Right lobe of liver (tissue), 4 donors: ENCODE measurements around a stretch of chr4.

DNA sequence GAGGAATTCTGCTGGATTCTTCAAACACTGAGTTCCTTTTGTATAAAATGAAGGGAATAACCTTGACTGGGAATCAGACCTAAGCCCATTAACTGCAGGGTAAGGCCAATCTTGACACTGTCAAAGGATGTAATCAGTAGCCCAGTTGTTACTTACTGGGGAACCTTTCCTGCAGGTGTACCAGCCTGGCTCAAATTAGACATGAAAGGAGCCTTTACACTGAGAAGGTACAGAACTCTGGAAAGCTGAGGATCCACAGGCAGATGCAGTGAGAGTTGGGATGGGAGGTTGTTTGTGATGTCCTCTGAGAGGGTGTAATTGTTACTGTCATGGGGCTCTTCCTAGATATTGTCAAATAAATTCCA lies 19.6 kb downstream of the ZNF595 start:
- PRO-cap, 4 experiments = no peak in any of the 4 experiments
- RAMPAGE, long total RNA, 2 experiments = no peak in any of the 2 experiments

DNA sequence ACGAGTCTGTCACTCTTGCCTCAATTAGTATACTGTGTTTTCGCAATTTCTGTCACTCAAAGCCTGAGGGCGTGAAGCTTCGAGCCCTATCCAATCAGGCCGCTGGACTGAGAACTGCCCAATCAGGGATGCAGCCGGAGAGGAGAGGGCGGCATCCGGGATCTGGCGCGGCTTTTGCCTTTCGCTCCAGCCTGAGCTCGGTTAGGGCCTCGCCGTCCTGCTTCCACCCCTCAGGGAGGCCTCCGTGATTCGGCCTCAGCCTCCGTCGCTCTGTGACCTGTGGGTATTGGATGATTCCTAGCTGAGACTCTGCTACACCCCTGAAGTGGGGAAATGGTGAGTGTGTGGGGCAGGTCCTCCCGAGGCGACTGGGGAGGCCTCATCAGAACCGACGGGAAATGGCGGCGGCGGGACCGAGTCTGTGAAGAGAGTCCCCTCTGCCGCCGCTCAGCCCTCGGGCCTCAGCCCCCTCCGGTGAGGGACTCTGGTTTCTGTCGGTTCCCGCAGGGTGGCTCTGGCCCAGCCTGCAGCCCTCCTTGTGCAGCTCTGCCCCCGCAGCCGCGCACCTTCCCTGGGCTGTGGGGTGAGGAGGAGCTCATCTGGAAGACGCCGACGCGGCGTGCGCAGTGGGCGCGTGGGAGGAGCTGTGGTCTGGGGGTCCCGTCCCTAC lies 48.5 kb downstream of the ZNF141 start:
- PRO-cap, 4 experiments = no peak in any of the 4 experiments
- RAMPAGE, long total RNA, 2 experiments = no peak in any of the 2 experiments

- PRO-cap, 4 experiments = no peak in any of the 4 experiments
- RAMPAGE, long total RNA, 2 experiments = no peak in any of the 2 experiments
These were observed 63.5 kb downstream of the ZNF721 start for GRCh38 chr4:435359-435937.

DNA sequence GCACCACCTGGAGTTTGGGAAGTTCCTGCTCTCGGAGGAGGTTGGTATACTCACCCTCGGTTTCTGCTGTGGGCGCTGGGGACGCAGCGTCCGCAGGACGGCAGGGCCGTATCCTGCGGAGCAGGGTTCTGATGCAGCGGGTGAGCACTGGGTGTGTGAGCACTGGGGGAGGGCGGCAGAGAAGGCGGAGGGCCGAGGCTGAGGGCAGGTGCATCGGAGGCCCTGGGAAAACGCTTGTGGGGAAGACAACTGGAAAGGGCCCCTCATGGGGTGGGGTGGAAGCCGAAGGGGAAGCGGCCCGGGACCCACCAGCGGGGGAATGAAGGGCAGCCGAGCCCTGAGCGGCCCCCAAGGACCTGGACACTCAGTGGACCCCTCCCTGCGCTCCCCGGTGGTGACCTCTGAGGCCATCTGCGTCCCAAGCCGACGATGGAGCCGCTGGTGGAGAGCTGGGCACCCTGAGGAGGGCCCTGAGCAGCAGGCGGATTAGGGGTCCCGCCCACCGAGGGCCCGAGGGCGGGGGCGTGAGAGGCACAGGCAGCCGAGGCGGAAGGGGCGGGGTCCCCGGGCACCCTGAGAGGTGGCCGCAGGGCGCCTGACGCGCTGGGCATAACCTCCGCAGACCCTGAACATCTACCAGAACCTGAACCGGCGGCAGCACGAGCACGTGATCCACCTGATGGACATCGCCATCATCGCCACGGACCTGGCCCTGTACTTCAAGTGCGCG lies 10.8 kb downstream of the ATP5ME start:
- PRO-cap, 4 experiments = peak in 1 of 4 experiments; most common plus-strand start position 552 of the sequence (in 1)
- RAMPAGE, long total RNA, 2 experiments = start-site peak on the plus strand in 1 of 2 experiments, centred at position 561 of the sequence, 8 reads per replicate

GRCh38 chr4:678322-679378 lies 4.3 kb downstream of the MYL5 start:
- PRO-cap, 4 experiments = no peak in any of the 4 experiments
- RAMPAGE, long total RNA, 2 experiments = no peak in any of the 2 experiments

- PRO-cap, 4 experiments = peak in 1 of 4 experiments; most common minus-strand start chr4:687847 (in 1)
- RAMPAGE, long total RNA, 2 experiments = no peak in any of the 2 experiments
These were observed 1.2 kb downstream of the SLC49A3 start for GRCh38 chr4:687652-688267.

DNA sequence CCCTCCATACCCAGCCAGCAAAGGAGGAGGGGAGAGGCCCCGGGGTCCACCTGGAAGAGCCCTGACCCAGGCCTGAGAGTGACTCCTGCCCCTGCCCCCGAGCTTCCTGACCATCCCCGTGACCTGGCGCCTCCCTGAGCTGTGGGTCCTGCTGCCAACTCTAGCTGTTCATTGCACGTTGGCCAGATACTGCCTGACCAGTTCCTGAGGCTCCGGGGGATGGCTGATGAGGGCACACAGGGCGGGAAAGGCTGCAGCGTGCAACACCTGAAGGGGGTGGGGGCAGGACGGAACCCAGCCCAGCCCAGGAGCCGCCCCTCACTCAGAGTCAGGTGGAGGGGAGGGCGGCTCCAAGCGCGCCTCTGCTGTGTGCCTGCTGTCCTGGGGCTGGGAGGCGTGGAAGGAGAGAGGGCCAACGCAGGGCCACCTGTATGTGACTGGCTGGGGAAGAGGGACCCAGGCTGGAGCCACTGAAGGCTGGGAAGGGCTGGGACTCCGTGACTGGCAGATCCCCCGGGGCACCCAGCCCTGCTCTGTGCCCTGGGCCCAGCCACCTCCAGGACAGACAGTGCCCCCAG lies 594 bp downstream of the SLC49A3 start:
- PRO-cap, 4 experiments = peak in 2 of 4 experiments; most common plus-strand start position 325 of the sequence (in 2); most common minus-strand start position 80 of the sequence (in 1)
- RAMPAGE, long total RNA, 2 experiments = no peak in any of the 2 experiments

DNA sequence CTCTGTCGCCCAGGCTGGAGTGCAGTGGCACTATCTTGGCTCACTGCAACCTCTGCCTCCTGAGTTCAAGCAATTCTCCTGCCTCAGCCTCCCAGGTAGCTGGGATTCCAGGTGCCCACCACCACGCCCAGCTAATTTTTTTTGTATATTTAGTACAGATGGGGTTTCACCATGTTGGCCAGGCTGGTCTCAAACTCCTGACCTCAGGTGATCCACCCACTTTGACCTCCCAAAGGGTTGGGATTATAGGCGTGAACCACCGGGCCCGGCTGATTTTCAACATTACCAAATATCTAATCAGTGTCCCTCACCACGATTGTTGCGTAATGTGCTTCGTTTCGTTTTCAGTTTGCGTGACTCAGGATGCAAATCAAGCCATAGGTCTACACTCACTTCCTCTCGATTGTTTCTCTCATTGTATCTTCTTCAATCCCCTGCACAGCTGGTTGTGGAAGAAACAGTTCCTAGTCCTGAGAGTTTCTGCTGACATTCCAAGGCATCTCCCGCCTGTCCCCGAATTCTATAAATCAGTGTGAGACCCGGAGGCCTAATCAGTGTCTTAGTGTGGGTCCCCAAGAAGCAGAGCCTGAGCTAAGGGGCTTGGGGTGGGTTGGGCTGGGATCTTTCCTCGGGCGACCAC lies 6.3 kb upstream of the PCGF3 start:
- PRO-cap, 4 experiments = peak in 1 of 4 experiments; most common plus-strand start position 368 of the sequence (in 1); most common minus-strand start position 284 of the sequence (in 1)
- RAMPAGE, long total RNA, 2 experiments = no peak in any of the 2 experiments

- PRO-cap, 4 experiments = no peak in any of the 4 experiments
- RAMPAGE, long total RNA, 2 experiments = no peak in any of the 2 experiments
These were observed 15.8 kb downstream of the PCGF3 start for GRCh38 chr4:721023-722220.

DNA sequence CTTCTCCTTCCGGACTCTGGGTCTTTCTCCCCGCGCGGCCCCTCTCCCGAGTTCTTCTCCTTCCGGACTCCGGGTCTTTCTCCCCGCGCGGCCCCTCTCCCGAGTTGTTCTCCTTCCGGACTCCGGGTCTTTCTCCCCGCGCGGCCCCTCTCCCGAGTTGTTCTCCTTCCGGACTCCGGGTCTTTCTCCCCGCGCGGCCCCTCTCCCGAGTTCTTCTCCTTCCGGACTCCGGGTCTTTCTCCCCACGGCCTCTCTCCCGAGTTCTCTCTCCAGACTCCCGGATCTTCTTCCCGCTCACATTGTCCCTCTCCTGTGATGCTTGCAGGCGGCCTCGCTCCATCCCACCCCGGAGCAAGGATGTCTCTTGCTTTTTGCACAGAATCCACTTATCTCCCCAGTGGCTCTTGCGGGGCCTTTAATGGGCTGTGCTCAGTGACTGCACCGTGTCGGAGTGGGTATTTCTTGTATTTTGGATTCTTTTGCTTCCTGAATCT lies 54.1 kb downstream of the PCGF3 start:
- PRO-cap, 4 experiments = no peak in any of the 4 experiments
- RAMPAGE, long total RNA, 2 experiments = no peak in any of the 2 experiments

DNA sequence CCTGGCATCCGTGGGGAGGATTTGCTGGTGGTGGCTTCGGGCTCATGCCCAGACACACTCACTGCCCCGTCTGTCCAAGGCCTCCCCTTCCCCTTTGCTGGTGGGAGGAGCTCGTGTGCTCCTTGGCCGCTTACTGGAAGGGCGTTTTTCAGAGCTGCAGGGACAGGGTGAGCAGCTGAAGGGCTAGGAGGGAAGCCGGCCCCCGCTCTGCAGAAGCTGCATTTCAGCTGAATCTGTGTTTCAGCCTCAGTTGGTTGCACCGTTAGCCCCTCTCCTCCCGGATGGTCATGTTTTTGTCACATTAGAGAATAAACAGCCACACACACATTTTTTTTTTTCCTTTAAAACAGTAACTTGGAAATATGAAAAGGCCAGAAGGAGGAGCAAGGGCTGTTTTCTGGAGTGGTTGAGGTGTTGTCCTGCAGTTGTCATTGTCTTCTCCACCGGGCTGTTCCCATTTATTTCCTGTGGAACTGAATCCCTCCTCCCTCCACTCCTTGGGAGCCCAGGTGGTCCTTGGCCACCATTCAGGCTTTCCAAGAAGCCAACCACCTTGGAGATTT lies 58.9 kb downstream of the CPLX1 start:
- PRO-cap, 4 experiments = no peak in any of the 4 experiments
- RAMPAGE, long total RNA, 2 experiments = no peak in any of the 2 experiments

DNA sequence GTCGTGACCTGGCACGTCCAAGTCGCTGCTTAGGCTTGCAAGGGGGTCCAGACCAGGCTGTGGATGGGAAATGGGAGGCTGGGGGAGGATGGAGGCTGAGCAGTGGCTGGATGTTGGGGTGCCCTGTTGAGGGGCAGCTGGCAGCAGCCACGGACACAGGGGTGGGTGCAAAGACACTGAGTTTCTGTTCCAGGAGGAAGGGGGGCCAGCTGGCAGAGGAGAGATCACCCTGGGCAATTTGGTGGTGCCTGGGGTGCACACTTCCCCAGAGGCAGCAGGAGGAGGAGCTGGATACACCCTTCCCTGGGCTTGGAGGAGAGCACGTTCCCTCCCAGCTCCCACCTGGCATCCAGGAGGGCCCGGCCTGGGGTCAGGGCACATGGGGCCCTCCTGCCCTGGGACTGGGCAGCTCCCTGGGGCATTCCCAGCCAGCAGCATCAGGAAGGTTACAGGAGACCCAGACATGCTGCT lies 42.8 kb downstream of the CPLX1 start:
- PRO-cap, 4 experiments = peak in 1 of 4 experiments; most common plus-strand start position 268 of the sequence (in 1)
- RAMPAGE, long total RNA, 2 experiments = no peak in any of the 2 experiments

DNA sequence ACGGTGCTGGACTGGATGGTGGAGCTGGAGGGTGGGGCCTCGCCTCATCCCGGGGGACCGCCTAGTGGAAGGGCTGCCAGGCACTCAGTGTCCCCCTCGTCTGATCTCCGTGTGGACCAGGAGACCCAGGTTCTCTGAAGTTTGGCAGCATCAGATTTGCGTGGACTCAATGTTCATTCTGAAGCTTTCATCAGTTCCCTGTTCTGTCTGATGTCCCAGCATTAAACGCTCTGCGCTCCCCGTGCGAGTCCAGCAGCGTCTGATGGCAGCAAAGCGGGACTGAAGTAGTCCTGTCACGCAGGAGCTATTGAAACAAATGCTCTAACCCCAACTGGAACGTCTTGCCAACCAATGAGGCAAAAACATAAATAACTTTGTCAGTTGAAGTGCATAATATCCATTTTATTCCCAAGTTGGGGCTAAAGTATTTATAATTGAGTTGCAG lies 7.1 kb downstream of the CPLX1 start:
- PRO-cap, 4 experiments = no peak in any of the 4 experiments
- RAMPAGE, long total RNA, 2 experiments = no peak in any of the 2 experiments

- PRO-cap, 4 experiments = peak in 4 of 4 experiments; most common plus-strand start chr4:985362 (in 4); most common minus-strand start chr4:985261 (in 4)
- RAMPAGE, long total RNA, 2 experiments = no peak in any of the 2 experiments
These were observed 1.7 kb upstream of the IDUA start for GRCh38 chr4:985052-985555.

DNA sequence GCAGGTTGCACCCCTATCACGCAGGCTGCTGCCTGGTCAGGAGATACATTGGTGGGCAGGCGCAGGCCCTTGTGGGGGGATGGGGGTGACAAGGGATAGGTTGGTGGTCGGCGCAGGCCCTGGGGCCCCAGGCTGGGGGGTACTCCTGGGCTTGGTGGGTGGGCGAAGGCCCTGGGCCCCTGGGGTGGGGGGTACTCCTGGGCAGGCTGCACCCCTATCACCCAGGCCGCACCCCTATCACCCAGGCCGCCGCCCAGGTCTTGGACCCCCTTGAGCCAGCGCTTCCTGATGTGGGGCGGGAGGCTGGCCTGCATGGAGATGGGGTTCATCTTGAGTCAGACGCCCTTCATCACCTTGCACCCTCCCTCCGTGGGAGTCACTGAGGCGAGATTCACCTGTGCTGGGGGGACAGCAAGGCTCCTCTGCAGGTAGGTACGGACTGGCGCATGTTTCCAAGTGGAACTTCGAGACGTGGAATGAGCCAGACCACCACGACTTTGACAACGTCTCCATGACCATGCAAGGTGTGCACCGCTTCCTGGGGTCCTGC lies 7.9 kb upstream of the SLC26A1 start:
- PRO-cap, 4 experiments = no peak in any of the 4 experiments
- RAMPAGE, long total RNA, 2 experiments = no peak in any of the 2 experiments

- PRO-cap, 4 experiments = peak in 3 of 4 experiments; most common plus-strand start chr4:1010687 (in 1); most common minus-strand start chr4:1010833 (in 2)
- RAMPAGE, long total RNA, 2 experiments = no peak in any of the 2 experiments
These were observed 875 bp upstream of the FGFRL1 start for GRCh38 chr4:1010429-1011072.

GRCh38 chr4:1176968-1178050 lies 4.9 kb upstream of the SPON2 start:
- PRO-cap, 4 experiments = peak in 4 of 4 experiments; most common plus-strand start chr4:1177840 (in 3); most common minus-strand start chr4:1177440 (in 2)
- RAMPAGE, long total RNA, 2 experiments = no peak in any of the 2 experiments

- PRO-cap, 4 experiments = peak in 4 of 4 experiments; most common plus-strand start chr4:1194868 (in 1); most common minus-strand start chr4:1194661 (in 3)
- RAMPAGE, long total RNA, 2 experiments = no peak in any of the 2 experiments
These were observed 22.4 kb upstream of the SPON2 start for GRCh38 chr4:1194176-1195705.

DNA sequence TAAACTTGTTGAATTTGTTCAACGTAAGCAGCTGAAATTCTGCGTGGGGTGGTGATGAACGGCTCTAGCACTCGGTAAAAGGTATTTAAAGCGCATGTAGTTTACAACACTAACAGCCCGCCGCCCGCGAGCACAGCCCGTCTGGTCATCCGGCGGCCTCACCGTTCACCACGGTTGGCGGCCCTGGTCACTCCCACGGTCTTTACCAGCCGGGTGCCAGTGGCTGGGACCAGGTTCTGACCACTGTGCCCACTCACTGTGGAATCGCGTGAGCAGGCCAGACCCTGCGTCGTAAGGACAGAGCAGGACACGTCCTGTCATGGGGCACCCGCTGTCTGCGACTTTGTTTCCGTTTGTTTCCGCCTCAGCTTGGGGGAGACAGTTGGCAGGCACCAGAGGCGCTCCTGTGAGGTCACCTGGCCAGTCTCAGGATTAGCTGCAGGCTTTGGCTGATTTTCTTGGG lies 36.7 kb upstream of the SPON2 start:
- PRO-cap, 4 experiments = no peak in any of the 4 experiments
- RAMPAGE, long total RNA, 2 experiments = no peak in any of the 2 experiments

GRCh38 chr4:1241719-1242318 lies 7.1 kb downstream of the CTBP1 start:
- PRO-cap, 4 experiments = peak in 2 of 4 experiments; most common plus-strand start chr4:1241984 (in 1); most common minus-strand start chr4:1241841 (in 2)
- RAMPAGE, long total RNA, 2 experiments = no peak in any of the 2 experiments